Ishikawa (cell line): ENCODE data around the genes CRK and SERPINF1.

DNA sequence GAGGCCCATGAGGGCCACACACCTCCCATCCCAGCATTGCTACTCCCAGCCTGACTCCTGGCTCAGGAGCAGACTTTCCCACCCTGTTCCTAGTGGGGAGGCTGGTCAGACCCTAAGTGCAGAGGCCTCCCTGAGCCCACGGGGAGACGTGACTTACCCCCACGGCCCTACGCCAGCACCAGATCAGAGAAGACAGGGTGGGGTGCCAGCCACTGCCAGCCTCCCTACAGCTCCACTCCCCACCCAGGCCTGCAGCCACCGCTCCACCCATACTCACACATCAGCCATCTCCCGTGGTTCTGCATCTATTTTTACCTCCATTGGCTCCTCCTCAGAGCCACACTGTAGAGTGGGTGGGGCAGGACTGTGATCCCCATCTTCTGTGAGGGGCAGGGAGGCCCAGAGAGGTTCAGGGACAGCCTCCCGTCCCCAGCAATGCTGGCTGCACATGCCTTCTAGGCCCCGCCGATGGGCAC, 72.2 kb downstream of the ABR start:
- RRBS = no CpG with 5 or more reads among the region's 9 CpGs

- RRBS = 2% methylated on average over 15 of the region's 16 CpGs
These were observed 684 bp downstream of the ABR start for GRCh38 chr17:1179193-1179401.

- RRBS = no CpG with 5 or more reads among the region's 13 CpGs
These were observed 2.8 kb upstream of the BHLHA9 start for GRCh38 chr17:1267390-1267844.

DNA sequence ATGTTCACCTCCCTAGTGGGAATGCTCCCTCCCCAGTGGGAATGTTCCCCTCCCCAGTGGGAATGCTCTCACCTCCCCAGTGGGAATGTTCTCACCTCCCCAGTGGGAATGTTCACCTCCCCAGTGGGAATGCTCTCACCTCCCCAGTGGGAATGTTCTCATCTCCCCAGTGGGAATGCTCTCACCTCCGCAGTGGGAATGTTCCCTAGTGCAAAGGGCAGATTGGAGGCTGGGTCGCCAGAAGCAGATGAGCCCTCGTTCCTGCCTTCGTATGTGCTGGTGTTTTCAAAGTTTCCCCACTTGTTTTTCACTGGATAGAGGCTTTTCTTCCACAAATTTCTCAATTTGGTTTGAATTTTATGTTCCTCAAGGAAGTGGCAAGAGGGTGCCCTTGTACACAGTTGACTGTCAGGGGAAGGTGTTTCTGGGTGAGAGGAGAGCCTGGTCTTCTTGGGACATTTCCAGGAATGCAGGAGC, 33.9 kb downstream of the TRARG1 start:
- RRBS = no CpG with 5 or more reads among the region's 4 CpGs

GRCh38 chr17:1455795-1456369, at the start of gene CRK:
CRK (minus strand) TSS chr17:1456232.
- RRBS = 2% methylated on average over 28 of the region's 72 CpGs

- RRBS = no CpG with 5 or more reads among the region's 10 CpGs
These were observed 1.8 kb upstream of the MYO1C start for GRCh38 chr17:1494108-1494857.

GRCh38 chr17:1501344-1501782, 8.9 kb upstream of the MYO1C start:
- RRBS = no CpG with 5 or more reads among the region's 9 CpGs

GRCh38 chr17:1504219-1505237, 11.9 kb downstream of the INPP5K start:
- RRBS = no CpG with 5 or more reads among the region's 17 CpGs

- RRBS = no CpG with 5 or more reads among the region's 18 CpGs
These were observed 9.7 kb downstream of the INPP5K start for GRCh38 chr17:1506559-1507334.

- RRBS = no CpG with 5 or more reads among the region's 13 CpGs
These were observed 8.5 kb downstream of the INPP5K start for GRCh38 chr17:1507854-1508384.

DNA sequence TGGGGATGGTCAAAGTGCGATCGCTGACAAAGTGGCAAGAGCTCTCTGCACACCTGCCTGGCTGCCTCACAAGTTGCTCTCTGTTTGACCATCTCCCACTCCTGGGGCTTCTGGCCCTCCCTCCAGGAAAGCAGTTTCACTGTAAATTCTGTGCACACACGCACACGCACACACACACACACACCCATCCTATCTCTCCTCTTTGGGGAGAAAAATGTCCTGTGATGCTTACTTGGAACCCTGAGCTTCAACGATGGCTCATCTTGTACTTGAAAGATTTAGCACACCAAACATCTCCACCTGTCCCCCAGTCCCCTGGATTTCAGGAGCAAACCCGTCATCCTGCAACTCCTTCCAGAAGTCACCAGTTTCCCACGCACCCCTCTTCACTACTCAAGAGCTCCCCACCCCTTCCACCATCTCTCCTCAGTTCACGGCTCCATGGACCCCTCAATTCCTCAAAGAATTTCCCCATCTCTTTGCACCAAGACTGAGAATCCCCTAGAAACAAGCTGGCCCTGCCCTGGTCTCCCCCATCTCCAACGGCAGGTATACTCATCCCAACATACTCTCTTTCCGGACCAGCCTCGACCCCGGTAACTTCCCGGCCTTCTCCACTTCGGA, 1.5 kb downstream of the PITPNA start:
- RRBS = no CpG with 5 or more reads among the region's 14 CpGs

GRCh38 chr17:1606495-1606808, 22.2 kb downstream of the SLC43A2 start:
- RRBS = 80% methylated on average over 10 of the region's 20 CpGs

DNA sequence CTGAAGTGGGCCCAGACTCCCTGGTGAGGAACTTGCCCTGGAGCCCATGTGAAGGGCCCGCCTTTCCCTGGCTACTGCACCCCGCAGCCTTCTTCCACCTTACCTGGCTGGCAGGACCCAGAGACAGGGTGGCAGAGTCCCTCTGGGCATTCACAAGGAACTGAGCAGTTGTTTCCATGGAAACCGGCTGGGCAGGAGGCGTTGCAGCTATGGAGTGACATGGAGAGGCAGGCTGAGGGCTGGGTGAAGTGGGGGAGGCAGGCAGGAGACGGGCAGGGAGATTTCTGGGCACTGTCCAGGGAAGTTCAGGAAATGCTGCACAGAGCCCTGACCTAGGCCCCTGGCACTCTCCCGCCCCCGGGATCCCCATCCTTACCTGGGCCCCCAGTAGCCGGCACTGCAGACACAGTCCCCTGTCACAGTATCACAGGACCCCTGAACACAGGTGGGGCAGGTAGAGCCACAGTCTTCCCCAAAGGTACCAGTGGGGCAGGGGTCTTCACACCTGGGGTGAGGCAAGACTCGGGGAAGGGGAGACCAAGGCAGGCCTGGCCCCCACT, 5.9 kb downstream of the SCARF1 start:
- RRBS = no CpG with 5 or more reads among the region's 9 CpGs

GRCh38 chr17:1673680-1673946, 11.1 kb downstream of the PRPF8 start:
- RRBS = no CpG with 5 or more reads among the region's 6 CpGs

DNA sequence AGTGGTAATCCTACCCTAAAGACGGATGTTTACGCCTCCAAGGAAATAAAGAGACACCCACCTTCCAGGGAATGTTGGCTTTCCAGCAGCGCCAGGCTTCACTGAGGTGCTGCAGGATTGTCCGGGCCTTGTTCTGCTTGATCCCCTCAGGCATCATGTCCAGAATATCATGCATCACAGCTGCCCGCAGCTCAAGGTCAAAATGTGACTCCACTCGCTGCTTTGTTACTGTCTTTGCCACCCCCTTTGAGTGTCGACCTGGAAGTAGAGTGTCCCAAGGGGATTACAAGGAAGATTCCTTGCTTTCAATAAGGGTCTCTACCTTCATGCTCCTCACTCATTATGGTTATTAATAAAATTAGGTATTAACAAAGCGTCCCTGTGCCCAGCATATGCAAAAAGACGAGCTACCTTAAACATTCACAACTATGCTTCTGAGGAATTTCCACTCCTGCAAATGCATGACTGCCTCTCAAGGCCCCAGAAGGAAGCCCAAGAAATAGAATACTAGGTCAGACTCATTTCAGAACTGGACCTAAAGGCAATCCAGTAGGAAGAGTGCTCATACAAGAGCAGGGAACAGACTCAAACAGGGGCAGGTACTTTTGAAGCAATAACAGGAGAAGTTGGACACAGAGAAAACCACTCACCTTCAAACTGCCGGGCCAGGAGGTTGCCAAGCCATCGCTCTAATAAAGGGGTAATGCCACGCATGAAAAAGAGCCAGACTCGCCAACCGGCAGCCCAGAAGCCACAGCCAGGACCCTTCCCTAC, 7.6 kb downstream of the PRPF8 start:
- RRBS = 95% methylated on average over 5 of the region's 14 CpGs

GRCh38 chr17:1678667-1679509, 5.8 kb downstream of the PRPF8 start:
- RRBS = no CpG with 5 or more reads among the region's 17 CpGs

DNA sequence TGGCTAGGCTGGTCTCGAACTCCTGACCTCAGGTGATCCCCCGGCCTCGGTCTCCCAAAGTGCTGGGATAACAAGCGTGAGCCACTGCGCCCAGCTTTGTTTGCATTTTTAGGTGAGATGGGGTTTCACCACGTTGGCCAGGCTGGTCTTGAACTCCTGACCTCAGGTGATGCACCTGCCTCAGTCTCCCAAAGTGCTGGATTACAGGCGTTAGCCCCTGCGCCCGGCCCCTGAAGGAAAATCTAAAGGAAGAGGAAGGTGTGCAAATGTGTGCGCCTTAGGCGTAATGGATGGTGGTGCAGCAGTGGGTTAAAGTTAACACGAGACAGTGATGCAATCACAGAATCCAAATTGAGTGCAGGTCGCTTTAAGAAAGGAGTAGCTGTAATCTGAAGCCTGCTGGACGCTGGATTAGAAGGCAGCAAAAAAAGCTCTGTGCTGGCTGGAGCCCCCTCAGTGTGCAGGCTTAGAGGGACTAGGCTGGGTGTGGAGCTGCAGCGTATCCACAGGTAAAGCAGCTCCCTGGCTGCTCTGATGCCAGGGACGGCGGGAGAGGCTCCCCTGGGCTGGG, at the start of gene SERPINF1:
SERPINF1 (plus strand) TSS at position 456 of the 571 bp plus-strand sequence.
- RRBS = no CpG with 5 or more reads among the region's 17 CpGs

DNA sequence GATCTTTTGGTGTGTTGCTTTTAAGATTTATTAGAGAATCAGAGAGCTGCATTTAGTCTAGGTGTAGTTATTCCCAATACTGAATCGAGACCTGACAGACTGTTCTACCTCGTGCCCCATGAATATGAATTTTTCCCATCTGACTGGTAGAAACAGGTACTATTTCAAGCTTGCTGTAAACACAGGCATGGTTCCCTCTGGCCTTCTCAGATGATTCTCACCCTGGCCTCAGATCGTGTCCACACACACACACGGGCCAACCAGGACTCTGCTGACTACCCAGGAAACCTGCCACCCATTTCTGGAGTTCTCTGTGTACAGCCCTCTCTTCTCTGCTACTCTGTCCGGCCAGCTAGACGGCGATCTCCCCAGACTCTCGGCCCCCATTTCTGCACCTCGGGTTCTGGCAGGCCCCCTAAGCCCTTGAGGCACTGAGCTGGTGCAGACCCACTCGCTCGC, 31.1 kb downstream of the RPA1 start:
- RRBS = no CpG with 5 or more reads among the region's 11 CpGs

- RRBS = 2% methylated on average over 24 of the region's 90 CpGs
These were observed 1.2 kb upstream of the HIC1 start for GRCh38 chr17:2053425-2054361.

GRCh38 chr17:2063104-2063813, 8.4 kb downstream of the HIC1 start:
- RRBS = no CpG with 5 or more reads among the region's 12 CpGs